Pericardium fibroblast (primary cell): ENCODE results near the genes C1orf210 and PTPRF.

- RAMPAGE, long total RNA: no peak
Observed at GRCh38 chr1:41709171-41709748, 209.5 kb downstream of the HIVEP3 start.

DNA sequence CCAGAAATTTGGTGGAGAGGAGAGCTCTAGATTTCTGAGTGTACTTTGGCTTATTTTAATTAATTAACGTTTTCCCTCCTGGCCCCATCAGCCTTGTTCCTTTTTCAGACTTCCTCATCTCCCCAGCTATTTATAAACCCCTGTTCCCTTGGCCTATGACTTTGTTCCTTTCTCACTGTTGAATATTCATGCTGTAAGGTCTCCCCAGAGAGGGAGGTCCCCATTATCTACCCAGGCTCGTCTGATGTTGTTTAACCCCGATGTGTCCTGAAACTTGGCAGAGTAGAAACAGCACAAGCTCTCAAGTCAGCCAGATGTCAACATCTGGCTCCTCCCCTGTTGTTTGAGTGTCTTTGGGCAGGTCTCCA lies 153.6 kb downstream of the HIVEP3 start:
- RAMPAGE, long total RNA: no peak

- RAMPAGE, long total RNA: no peak
Observed at GRCh38 chr1:41892049-41892657, 26.6 kb downstream of the HIVEP3 start.

DNA sequence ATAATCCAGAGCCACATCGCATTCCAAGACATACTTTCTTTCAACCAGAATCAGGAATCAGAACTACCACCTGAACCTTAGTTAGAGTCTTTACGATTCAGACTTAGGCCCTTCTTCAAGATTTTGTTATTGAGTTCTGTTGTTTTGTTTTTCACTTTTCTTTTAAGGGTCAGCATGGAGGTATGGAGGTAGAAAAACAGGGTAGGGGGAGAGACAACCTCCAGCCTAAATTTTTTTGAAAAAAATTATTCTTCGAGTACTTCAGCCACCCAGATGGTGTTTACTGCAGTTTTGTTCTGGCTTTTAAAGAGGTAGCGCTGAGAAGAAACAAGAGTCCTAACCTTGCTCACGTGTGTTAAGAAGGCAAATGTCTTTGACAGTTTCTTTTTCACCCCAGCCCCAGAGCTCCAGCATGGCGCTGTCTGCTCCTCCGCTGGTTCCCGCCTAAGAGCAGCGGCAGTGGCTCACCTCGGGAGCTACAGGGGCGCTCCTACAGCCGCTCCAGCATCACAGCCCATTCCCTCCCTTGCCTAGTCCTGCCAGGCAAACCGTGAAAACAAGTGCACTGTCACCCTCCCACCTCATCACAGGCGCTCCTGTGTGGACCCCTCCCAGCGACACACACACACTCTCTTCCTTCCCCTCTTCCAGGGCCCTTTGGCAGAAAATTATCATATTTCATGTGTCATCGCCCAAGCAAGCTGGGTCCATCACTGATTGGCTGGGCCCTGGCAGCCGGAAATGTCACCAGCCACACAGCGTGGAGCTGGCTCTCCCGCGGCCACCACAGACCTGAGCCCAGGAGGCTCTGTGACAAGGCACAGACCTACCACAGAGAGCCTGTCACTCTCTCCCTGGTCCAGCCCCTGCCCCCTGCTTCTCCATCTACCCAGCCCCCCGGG lies 1.0 kb upstream of the HIVEP3 start:
- RAMPAGE, long total RNA: no peak

DNA sequence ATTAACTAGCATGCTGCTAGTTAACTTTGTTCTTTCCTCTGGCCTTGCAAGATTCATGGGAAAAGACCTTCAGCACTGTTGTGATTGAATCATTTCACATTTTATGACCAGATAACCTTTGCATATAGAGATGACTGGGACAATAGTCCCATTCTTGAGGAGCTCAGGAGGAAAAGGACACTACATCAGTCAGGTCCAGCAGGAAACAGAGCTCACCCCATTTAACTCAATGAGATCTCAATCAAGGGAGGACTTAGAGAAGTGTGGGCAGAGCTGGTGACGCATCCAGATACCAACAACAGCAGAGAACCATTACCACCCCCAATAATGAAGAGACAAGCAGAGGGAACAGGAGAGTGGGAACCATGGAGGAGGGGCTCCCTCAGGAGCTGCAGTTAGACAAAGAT lies 109.4 kb upstream of the GUCA2B start:
- RAMPAGE, long total RNA: no peak

DNA sequence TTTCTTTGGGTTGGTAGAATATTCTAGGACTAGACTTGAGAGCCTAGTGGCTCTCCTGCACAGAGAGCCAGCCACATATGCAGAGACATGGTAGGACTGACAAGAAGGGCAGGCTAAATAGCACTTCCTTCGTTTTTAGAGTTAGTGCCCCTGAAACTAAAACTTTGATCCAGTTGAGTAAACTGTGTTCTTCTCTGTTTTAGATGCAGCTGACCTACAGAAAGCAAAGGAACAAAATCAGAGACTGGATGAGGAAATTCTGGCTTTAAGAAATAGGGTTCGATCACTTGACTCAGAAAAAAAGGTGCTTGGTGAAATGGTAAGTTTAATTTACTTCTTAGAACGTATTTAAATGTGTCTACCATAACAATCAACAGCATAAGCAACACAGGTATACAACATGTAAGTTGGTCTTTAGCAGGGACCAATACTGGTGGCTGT lies 33.8 kb downstream of the CCDC30 start:
- RAMPAGE, long total RNA: no peak

- RAMPAGE, long total RNA: no peak
Observed at GRCh38 chr1:42657847-42658172, 413 bp upstream of the PPIH start.

DNA sequence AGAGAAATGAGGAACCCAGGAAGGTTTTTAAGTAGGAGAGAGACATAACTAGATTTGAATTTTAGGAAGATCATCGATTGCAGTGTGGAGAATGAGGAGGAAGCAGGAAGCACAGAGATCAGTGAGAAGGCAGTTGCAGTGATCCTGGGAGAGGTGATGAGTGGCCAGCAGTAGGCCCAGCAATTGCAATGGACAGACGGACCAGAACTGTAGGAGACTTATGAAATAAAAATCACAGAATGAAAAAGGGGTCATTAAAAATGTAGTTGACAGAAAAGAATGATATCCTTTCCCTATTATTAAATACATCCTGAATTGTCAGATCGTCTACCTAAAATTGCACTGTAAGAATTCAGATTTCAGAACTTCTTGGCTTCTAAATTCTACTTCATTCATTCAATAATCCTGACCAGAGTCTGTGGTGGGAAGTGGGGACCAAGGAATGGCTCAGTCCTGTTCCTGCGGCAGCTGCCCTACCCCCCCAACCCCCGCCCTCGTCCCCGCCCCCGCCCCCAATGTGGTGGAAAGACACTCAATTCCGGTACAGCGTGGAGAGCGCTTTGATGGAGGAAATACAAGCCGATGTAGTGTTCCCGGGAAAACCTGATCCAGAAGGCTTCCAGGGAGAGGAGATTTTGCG lies 35.1 kb downstream of the SLC2A1 start:
- RAMPAGE, long total RNA: no peak

DNA sequence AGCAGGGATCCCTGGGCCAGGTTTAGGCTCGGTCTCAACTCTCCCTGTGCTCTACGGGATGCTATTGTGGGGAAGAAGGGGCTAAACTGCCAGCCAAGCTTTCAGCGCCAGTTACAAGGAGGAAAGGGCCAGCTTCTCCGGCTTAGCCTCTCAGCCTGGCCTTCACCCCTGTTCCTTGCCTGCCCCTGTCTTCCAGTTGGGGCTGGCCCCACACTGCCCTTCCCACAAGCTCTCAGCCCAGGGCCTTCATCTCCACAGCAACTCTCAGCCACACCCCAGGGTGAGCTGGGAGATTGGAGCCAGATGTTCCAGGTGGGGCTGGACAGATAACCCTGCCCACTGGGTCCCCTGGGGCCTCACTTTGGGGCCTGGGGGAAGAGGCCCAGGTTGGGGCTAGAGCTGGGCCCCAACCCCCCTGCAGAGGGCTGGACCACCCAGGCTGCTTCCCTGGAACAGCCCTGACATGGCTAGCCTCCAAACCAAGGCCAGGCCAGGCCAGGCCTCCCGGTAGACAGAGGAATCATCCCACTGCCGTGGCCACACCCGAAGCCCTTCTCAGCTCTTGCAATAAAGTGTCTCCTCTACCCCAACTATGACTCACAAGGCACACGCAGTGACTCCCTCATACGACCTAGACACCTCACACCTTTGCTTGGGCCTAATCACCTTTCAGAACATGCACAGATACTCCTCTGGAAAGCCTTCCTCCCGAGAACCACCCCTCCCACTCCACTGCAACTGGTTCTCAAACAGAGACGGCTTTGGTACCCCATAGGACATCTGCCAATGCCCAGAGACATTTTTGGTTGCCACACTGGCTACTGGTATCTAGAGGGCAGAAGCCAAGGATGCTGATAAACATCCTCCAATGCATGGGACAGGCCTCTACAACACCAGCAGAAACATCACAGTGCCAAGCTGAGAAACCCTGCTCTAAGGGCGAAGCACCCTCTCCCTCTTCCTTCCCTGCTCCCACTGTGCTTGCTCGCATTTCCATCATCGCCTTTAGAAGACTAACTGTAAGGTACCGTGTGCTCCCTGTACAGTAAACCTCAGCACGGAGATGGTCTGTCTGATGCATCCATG lies 22.2 kb downstream of the SLC2A1 start:
- RAMPAGE, long total RNA: no peak

- RAMPAGE, long total RNA: no peak
Observed at GRCh38 chr1:42941636-42942443, 16.8 kb downstream of the SLC2A1 start.

DNA sequence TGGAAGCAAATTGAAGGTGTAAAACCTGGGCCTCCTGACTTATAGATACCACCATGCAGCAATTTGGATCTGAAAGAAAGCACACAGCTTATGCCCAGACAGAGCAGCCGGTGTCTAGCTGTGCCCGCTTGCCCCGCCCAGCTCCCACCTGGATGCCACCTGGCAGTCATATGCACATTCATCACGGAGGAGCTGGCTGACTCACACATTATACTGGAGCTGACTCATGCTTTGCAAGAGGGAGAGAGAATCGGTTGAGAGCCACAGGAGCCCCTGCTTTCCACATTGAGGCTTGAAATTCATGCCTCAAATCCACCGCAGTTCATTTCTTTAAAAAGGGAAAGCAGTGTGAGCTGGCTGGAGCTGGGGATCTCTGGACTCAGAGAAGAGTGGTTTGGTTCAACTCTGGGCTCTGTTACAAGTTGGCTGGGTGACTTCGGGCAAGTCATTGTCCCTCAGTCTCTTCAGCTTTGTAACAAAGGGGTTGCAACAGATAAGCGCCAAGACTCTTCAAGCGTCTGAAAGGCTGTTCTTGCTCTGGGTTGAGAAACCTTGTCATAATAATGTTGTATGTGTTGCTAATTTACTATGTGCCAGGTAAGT lies 8.5 kb upstream of the SLC2A1 start:
- RAMPAGE, long total RNA: no peak

- RAMPAGE, long total RNA: no peak
Observed at GRCh38 chr1:43234989-43235254, 34.9 kb upstream of the TMEM125 start.

DNA sequence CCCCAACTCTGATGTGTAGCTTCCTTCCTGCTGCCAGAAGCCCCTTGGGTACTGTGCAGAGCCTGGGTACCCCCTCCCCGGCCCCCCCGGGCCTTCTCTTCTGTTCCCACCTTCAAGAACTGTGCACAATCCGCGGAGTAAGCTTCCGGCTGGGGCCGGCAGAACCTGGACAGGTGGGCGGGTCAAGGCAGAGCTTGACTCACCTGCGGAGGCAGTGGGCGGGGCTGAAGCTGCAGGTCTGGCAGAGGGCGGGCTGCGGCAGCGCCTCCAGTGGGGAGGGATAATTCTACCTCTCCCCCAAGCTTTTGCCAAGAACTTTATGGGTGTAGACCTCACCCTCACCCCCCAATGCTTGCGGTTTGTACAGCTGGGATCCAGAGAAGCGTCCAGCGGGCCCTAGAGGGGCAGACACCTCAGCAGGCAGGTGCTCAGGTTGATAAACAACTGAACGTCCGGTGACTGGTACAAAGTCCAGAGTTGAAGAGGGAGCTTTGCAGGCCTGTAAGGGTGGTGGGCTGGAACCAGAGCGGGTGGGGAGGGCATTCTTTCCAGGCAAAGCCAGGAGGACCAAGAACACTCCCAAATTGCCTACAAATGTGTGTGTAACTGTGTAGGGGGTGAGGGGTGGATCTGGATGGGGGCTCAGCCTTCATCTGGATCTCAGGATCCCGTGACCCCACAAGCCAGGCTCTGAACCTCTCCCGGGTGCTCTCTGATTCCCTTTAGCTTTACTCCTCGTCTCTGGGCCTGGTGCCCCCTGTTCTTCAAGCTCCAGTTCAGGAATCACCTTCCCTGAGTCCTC lies at the start of gene C1orf210:
Gene C1orf210 (minus strand): TSS at position 139 of the 802 bp plus-strand sequence.
- RAMPAGE, long total RNA: no peak

DNA sequence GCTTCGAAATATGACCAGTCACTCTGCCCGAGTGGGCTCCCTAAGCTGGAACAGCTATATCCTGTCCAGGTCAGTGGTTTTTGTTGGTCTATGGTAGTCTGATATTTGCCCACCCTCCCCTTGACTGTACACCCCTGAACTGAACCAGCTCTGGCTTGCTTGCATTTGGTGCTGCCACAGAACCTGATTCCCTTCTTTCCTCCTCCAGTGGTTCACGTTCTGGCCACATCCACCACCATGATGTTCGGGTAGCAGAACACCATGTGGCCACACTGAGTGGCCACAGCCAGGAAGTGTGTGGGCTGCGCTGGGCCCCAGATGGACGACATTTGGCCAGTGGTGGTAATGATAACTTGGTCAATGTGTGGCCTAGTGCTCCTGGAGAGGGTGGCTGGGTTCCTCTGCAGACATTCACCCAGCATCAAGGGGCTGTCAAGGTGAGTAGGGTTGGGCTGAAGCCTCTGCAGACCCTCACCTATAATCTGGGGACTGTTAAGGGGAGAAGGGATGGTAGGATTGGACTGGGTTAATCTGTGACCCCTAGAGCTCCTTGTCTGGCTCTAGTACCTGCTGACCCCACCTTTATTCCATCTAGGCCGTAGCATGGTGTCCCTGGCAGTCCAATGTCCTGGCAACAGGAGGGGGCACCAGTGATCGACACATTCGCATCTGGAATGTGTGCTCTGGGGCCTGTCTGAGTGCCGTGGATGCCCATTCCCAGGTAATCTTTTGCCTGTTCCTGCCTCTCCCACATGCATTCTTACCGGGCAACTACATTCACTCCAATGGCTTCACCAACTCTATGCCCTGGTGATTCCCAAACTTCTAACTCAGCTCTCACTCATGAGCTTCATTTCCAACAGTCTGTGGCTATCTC lies 2.0 kb downstream of the CDC20 start:
- RAMPAGE, long total RNA: no peak

GRCh38 chr1:43368099-43368794 lies 436 bp upstream of the ELOVL1 start:
- RAMPAGE, long total RNA: no peak

GRCh38 chr1:43408918-43409381 lies 19.3 kb downstream of the SZT2 start:
- RAMPAGE, long total RNA: no peak

- RAMPAGE, long total RNA: no peak
Observed at GRCh38 chr1:43454228-43455157, 762 bp upstream of the HYI start.

DNA sequence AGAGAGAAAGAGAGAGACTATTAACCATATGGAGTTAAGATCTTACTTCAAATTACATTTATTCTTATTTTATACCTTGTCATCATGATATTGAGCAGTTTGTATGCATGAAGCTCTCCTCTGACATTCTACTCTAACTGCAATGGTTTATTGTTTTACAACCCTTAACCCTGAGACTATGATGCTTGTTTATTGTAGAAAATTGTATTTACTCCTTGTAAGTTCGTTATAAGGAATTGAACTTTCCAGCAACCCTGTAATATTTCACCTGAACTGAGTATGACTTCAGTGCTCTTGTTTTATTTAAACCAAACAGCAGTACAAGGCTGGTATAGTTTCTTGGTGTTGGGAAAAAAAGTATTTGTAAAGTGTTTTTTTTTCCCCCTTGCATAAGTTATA lies 18.5 kb upstream of the PTPRF start:
- RAMPAGE, long total RNA: no peak

- RAMPAGE, long total RNA: no peak
Observed at GRCh38 chr1:43529214-43529503, 1.5 kb upstream of the PTPRF start.

- RAMPAGE, long total RNA: no peak
Observed at GRCh38 chr1:43530600-43531205, at the start of gene PTPRF. TSS of gene PTPRF (plus strand) at chr1:43530883.